A375 (cell line): ENCODE measurements around a stretch of chr18.

DNA sequence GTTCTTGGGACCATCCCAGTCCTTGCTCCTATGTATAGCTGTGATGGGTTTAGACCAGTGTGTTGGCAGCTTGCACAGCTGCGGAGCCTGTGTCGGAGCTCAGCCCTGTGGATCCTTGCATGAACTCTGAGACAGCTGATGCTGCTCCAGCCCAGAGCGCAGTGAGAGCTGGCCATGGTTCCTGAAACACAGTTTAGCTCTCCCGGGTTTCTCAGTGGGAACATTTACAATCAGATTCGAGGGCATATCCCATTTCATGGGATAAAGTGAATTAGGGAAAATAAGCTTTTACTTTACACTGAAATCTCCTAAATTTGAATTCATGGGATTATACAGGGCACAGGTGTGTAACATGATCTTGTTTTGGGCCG, 17.0 kb downstream of the IMPA2 start:
- RAMPAGE, long total RNA = no peak

DNA sequence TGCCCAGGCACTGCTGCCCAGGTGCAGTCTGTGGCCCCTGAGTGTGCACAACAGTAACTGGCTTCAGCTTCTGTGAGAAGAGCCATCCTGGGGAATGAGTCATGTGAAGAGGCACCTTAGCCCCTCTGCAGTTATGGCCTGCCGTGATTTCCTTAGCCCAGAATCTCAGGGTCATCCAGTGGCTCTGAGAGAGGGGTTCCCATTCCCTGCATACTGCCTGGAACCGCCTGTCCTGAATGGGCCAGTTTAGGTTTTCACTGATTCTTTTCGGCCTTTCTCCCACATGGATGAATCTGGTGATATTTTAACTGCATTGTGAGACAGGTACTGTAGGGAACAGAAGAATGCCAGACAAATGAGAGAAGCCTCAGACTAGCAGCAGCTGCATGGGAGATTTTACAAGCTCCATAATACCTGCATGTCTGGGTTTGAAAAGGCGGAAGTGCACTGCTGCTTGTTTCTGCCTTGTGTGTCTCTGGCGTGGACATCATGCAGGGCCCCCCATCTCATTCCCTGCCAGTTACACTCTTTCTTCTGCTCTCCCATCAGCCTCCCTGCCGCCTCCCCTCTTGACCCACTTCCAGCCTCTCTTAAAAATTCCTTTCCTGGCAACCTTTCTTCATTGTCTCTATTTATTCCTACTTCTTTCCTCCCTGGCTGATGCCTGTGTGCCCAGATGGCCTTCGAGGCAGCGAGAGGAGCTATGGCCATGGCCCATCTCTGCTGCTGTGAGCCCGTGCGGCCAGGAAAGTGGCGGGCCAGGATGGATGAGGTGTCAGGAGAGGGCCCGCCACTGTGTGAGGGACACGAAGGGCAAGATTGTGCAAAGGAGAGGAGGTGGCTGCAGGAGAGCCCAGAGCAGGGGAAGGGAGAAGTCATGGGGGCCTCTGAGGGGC, 33.7 kb downstream of the IMPA2 start:
- RAMPAGE, long total RNA = no peak

DNA sequence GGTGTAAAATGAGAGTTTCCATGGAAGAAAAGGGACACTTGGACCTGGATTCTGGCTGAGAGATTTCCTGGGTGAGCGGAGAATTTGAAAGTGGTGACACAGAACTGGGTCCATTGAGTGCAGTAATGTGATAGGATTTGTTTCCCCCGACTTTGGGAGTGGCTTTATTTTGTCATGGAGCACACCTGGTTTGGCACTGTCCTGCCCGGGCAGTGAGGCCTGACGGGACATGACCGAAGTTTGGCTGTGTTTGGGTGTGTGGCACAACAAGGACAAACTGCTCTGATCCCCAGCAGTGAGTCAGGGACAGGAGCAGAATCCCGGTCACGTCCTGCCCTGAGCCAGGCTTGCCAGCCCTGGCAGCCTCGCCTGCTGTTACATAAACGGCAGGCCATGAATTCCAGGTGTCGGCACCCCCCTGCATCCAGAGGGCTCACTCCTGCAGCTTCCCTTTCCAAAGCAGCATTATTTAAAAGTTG, 45.7 kb downstream of the IMPA2 start:
- RAMPAGE, long total RNA = no peak

- RAMPAGE, long total RNA = no peak
Observed at GRCh38 chr18:12356558-12357057, 20.4 kb downstream of the AFG3L2 start.

DNA sequence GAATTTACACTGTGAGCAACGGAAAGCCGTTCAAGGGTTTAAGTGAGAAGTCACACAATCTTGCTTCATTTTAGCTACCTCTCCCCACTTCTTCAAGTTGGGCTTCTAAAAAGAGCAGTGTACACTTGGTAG, 3.8 kb downstream of the PTPN2 start:
- RAMPAGE, long total RNA = no peak

GRCh38 chr18:13136537-13137083, 82.0 kb upstream of the LDLRAD4 start:
- RAMPAGE, long total RNA = no peak

- RAMPAGE, long total RNA = no peak
Observed at GRCh38 chr18:13265919-13267238, 47.8 kb downstream of the LDLRAD4 start.

- RAMPAGE, long total RNA = no peak
Observed at GRCh38 chr18:13417850-13418922, 199.6 kb downstream of the LDLRAD4 start.

GRCh38 chr18:13453514-13454064, 235.0 kb downstream of the LDLRAD4 start:
- RAMPAGE, long total RNA = no peak

DNA sequence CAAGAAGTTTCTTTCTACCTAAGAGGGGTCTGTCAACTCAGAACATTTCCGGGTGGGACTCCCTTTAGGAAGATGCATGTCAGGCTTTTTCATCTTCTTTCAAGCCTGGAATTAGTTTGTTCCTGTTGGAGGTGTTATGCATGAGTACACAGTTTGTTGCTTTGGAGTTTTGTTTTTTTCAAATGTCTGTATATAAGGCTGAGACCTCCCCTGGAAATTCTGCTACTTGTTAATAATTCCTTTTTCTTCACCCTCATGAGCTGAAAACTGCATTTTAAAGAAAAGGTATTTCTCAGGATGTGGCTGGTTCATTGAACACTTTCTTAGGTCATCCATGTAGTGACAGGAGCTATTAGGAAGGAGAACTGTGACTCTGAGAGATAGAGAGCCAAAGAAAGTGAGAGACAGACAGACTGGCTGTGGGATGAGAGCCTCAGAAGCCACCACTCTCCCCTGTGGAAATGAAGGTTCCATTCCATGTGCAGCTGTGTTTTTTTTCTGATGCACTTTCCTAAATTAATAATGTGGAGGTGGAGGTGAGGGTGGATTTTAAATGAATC, 113.4 kb downstream of the FAM210A start:
- RAMPAGE, long total RNA = no peak

DNA sequence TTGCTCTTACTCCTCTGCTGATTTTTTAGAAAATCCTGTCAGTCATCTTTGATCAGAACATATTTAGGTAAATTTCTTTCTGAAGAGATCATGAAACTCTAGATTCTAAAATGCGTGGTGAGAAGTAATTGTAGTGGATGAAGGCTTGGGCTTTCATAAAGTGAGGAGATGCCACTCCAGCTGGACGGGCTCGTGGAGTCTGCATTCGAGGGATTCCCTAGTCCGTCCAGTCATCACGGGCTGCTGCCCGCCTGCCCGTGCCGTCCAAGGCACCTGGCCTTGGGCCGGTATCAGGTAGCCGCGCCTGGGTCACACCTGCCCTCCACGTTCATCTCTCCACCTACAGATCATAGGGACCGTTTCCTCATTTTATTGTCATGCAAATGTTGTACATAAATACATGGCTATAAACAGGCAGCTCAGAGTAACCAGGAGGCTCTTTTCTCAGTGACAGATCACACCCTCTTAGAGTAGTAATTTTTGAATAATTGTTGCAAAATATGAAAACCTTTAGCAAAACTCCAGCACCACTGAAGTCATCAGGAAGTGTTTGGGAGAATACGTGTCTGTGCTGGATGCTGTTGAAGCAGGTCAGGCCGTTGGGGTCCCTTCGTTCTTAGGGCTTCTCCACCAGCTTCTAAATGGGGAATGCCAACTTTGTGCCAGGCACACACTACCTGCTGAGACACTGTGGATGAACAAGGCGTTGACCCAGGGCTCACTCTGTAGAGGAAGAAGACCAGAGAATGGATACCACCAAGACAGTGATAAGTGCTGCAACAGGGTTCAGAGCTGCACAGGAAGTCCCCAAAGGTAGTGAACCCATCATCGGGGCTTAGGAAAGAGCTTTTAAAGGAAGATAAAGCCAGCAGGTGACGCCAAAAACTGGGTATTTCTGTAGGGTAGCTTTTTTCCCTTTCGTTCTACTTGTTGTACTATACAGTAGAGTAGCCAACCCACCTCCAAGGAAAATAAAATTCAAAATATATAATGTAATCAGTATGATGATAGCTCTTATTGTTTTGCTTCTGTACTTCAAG, 112.5 kb downstream of the FAM210A start:
- RAMPAGE, long total RNA = no peak

DNA sequence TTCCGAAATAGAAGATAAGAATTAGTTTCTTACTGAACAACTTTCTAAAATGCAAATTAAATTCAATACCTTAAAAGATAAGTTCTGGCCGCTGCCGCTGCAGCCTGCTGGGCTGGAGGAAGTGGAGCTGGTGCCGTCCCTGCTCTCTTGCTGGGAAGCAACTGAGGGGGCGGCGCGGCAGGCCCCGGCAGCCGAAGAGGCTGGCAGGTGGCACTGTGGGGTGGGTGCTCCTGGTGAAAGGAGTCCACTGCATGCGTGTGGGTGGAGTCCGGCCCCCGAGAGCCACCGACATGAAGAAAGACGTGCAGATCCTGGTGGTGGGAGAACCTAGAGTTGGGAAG, 89.5 kb upstream of the ZNF519 start:
- RAMPAGE, long total RNA = no peak

DNA sequence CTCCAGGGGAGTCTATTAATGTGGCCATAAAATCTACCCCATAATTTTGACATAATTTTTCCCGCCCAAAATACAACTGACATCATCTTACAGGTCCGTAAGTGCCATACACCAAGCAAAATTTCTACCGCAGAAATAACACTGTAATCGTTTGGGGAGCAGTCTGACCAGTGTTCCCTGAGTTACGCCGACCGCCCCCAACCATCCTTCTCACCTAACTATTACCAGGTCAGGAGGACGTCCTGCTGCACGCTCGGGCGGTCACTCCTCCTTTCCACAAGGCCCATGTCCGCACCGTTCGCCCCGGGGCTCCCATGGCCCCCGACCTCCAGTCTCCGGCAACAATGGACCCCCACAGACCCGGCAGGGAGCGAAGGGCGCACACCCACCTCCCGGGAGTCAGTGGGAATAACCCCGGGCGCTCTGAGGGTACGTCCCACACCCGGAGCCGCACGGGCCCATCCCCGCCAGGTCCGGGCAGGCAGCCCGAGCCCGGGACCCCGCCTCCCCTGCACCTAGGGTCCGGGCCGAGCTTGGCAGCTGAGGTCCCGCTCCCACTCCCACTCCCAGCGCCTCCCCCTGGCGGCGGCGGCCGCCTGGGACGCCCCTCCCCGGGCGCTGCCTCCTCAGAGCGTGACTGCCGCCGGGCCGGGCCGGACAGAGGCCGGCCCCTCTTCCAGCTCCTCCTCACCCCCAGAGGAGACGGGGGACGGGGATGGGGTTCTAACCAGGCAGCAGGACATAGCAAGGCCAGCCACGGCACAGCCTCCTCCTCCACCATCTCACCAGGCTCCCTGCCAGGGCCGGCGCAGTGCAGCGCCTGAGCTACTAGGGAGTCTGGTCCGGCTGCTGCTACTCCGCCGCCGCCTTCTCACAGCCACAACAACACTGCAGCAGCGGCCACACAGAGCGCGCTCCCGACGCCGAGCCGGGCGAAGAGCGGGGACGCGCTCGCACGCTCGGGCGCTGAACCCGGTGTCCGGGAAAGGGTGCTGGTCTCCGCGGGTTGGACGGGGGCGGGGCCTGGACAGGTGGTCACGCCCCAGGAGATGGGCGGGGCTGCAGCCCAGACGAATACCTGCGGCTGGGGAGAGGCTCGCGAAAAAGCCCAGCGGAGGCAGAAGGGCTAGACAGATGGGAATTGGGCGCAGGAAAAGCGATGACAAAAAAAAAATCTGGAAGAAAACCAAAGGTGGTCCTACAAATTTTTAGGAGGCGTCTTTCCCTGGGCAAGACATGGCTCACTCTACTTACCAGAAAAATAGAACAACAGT, 112.5 kb downstream of the POTEC start:
- RAMPAGE, long total RNA = no peak

DNA sequence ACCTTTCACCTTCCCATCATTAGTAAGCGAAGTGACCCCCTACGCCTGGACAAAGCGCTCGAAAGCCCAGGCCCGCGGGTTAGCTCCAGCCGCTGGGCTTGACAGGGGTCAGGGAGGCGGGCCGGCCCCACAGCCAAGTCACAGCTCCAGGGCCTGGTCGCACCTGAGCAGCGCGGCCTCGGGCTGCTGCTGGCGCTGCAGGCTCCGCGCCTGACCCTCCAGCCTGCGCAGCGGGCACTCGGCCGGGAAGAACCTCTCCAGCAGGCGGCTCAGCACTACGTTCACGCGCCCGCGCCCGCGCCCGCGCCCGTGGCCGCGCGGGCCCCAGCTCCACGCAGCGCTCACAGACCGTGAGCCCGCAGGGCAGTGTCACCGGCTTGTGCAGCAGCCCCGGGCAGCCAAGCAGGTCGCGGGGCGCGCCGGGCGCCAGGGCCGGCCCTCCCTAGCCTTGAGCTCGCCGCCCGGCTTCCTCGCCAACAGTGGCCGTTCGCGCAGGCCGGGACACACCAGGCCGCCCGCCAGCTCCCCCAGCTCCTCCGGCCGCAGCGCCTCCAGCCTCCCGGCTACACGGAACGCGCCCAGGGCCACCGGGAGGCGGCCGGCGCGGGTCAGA, 93.2 kb downstream of the POTEC start:
- RAMPAGE, long total RNA = no peak

- RAMPAGE, long total RNA = no peak
Observed at GRCh38 chr18:14458505-14458974, 84.9 kb downstream of the POTEC start.

DNA sequence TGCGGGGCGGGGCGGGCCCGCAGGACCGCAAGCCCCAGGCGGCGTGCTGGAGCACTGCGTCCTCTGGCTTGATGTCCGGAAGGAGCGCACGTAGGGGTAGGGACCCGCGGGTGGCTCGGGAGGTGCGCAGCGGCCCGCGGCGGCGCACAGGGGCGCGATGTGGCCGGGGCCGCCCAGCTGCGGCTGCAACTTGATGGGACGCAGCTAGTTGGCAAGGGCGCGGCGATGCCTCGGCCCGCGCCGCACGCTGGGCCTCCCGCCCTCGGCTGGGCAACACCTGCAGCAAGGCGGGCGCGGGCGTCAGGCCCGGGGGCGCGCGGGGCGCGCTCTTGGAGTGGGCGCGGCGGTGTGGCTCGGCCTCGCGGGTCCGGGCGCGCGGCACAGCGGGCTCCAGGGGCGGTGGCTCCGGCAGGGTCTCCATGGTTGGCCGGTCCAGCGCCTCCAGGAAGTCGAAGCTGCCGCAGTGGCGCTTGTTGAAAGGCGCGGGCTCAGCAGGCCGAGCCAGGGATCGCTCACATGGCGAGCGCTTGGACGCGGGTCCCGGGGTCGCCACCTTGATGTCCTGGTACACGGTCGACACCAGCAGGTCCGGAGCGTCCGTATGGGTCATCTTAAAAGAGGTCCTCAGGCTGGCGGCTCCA, 251.5 kb downstream of the ANKRD30B start:
- RAMPAGE, long total RNA = no peak

DNA sequence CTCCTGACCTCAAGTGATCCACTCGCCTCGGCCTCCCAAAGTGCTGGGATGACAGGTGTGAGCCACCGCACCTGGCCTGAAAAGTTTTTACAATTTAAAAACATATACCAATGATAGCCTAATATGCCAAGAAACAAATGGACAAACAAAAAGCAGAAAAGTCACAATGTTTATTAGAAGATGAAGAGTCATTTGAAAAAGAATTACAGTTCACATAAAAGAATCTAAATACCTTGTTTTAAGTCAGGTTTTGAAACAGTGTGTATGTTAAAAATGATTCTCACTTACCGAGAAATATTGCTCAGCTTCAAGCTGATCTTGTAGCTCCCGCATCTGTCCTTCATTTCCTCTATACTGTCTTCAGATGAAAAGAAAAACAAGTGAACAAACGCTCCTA, 129.1 kb downstream of the ROCK1 start:
- RAMPAGE, long total RNA = no peak

DNA sequence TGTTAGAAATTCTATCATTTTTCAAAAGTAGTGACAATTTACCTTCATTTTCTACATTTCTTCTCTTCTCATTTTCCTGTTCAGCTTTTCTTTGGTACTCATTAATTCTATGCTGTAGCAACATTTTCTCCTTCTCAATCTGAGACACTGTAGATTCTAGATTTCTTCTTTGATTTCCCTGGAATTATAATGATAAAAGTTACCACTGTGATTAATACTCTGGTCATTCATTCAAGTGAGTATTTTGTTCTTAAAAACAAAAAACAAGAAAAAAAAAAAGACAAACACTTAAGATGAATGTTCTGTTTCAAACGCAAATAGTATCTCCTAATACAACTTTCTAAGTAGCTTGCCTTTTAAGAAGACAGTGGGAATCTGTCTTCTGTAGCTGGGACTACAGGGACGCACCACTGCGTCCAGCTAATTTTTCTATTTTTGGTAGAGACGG, 103.6 kb downstream of the ROCK1 start:
- RAMPAGE, long total RNA = no peak

- RAMPAGE, long total RNA = no peak
Observed at GRCh38 chr18:21131697-21132288, 20.2 kb upstream of the ROCK1 start.

DNA sequence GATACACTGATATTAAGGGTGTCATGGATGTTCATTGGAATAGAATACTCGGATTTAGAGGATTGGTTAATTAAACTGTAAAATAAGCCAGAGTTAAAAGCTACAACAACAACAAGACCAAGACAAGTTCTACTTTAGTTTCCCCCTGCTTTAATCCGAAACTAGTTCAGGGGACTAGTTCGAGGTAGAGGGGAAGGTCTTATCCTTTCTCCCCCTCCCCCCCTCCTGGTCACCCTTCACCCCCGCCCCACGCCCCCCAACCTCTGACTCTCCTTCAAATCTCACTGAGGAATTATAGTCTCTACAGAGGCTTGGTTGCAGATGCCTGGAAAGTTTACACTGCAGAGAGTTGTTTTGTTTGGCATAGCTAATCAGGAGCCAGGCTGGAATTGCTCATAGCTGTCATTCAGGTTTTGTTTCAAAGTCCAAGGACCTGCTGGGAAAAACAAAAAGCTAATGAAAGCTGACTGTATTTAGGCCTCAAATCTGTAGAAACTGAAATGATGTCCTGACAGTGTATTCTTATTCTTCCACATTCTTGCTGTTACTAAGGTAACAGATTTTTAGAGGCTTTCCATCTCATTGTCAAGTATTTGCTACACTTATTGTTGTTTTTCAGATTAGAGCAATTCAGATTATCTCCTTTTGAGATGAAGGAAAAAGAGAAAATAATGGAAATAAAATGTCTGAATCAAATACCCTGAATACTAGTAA, 22.6 kb downstream of the GREB1L start:
- RAMPAGE, long total RNA = no peak